AG04450 (cell line): ENCODE data around the genes HMG20B and CACTIN.

DNA sequence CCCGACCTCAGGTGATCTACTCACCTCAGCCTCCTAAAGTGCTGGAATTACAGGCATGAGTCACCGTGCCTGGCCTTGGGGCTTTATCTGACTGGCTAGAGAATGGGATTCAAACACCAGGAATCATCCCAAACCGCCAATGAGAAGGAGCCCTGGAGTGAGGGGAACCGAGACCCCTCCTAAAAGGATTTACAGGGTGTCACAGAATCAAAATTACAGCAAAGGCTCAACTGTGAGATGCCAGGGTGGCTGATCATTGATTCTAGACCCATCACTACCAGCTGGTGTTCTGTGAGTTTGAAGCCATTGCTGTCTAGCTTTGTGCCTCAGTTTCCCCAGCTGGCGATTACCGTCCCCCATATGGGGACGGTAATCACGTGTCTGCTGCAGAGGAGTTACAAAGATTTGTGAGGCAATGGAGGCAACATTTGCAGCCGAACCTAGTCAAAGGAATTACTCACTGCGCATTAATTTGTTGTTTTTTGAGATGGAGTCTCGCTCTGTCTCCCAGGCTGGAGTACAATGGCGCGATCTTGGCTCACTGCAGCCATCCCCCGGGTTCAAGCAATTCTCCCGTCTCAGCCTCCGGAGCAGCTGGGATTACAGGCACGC is 46.9 kb downstream of the NFIC start:
- CAGE, long polyA plus RNA: no peak
- RRBS: no CpG with 5 or more reads among the region's 17 CpGs

- CAGE, long polyA plus RNA: no peak
- RRBS: 91% methylated on average over 1 of the region's 5 CpGs
These were observed 49.5 kb downstream of the NFIC start for GRCh38 chr19:3415801-3416375.

DNA sequence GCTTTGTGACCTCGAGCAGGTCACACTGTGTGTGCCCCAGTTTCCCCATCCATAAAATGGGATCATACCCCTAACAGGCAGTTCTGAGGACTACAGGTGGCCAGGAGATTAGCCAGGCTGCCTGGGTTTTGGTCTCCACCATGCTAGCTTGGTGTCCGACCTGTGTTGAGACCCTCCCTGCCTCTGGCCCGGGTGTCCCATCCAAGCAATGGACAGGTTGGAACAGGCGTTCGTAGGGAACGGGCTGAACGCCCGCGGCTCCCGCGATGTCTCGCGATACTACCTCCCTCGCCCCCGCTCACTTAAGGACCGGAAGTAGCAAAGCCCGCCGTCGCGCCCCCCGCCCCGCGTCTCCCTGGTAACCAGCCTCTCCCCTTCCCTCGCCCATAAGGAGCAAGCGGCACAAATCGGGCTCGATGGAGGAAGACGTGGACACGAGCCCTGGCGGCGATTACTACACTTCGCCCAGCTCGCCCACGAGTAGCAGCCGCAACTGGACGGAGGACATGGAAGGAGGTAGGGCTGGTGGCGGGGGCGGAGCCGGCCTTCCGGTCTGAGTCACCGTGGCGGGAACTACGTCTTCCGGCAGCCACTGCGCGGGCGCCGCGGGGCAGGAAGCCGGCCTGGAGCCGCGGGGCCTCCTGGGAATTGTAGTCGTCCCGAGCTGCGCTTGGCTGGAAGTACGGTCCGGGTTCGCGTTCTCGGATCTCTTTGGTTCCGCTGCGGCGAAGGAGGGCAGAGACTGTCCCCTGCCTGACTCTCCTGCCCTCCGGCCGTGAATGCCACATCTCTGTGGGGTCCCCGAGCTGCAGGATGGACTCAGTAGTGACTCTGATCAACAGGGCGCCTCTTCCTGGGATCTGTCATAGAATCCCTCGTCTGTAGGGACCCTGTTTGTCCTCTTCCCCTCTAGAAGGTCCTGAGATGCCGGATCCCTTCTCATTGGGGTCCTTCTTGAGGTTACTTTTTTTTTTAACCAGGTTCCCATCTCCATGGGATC is 45.3 kb downstream of the SMIM24 start:
- CAGE, long polyA plus RNA: no peak
- RRBS: 3% methylated on average over 19 of the region's 69 CpGs

GRCh38 chr19:3453733-3453986 is 26.7 kb downstream of the SMIM24 start:
- CAGE, long polyA plus RNA: no peak
- RRBS: no CpG with 5 or more reads among the region's 16 CpGs

DNA sequence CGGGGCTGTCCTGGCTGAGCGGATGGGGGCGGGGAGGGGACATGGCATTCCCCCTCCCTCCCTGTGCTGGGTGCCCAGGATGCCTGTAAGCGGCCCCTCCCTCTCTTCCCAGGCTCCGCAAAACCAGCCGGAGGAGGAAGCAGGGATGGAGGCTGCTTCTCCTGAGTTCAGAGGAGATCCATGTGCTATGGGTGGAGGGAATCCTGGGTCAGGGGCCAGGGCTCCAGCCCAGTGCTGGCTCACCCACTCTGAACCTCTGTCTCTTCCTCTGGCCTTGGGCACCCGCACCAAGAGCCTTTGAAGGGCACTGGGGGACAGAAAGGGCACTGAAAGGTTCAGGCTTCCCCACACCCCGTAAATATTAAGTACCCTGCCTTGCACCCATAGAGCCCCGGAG is 22.6 kb downstream of the SMIM24 start:
- CAGE, long polyA plus RNA: no peak
- RRBS: 10% methylated on average over 1 of the region's 9 CpGs

- CAGE, long polyA plus RNA: no peak
- RRBS: 77% methylated on average over 4 of the region's 15 CpGs
These were observed 14.3 kb downstream of the SMIM24 start for GRCh38 chr19:3465727-3466663.

DNA sequence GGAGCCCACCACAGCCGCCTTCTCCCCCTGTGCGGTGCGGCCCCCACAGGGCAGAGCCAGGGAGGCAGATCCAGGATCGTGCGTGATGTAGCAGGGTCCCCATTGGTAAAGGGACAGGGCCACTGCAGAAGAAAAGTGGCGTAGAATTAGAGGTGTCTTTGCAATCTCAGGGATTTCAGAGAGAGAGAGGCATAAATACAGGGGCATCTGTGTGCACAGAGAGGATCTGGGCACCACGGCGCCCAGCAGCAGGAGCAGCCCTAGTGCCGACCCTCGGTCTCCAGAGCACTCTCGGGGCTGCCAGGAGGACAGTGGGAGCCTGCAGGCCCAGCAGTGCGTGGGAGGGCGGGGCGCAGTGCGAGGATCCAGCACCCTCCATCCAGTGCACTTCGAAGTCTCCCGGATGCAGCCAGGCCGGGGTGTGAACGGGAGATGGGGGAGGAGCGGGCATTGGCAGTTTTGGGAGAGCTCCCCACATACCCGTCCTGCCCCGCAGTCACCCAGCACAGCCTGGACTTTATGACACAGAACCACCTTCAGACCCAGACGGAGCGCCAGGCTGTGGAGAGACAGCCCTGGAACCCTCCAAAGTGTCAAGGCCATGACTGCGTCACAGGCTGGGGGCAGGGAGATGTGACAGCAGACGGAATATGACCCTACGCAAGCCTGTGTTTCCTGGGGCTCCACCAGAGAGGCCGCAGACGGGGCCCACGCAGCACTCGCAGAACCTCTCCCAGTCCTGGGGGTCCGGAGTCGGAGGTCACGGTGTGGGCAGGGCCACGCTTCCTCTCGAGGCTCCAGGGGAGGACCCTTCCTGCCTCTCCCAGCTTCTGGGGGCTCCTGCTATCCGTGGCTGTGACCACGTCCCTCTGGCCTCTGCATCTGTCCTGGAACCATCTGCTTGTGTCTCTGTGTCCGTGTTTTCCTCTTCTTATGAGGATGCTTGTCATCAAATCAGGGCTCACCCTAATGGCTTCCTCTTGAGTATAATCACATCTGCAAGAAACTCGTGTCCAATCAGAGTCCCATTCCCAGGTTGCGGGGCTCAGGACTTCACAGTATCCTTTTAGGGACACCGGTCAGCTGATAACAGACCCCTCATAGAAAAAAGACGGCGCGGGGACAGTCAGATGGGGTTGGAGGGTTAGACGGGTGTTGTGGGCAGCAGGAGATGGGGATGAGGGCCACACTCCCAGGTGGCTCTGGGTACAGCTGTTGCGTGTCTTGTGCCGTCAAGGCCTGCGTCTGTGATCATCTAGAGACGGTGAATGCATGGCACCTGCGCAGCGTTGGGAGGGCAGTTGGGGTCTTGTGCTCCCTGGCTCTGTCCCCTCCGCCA is 14.6 kb upstream of the TEKTIP1 start:
- CAGE, long polyA plus RNA: no peak
- RRBS: no CpG with 5 or more reads among the region's 53 CpGs

DNA sequence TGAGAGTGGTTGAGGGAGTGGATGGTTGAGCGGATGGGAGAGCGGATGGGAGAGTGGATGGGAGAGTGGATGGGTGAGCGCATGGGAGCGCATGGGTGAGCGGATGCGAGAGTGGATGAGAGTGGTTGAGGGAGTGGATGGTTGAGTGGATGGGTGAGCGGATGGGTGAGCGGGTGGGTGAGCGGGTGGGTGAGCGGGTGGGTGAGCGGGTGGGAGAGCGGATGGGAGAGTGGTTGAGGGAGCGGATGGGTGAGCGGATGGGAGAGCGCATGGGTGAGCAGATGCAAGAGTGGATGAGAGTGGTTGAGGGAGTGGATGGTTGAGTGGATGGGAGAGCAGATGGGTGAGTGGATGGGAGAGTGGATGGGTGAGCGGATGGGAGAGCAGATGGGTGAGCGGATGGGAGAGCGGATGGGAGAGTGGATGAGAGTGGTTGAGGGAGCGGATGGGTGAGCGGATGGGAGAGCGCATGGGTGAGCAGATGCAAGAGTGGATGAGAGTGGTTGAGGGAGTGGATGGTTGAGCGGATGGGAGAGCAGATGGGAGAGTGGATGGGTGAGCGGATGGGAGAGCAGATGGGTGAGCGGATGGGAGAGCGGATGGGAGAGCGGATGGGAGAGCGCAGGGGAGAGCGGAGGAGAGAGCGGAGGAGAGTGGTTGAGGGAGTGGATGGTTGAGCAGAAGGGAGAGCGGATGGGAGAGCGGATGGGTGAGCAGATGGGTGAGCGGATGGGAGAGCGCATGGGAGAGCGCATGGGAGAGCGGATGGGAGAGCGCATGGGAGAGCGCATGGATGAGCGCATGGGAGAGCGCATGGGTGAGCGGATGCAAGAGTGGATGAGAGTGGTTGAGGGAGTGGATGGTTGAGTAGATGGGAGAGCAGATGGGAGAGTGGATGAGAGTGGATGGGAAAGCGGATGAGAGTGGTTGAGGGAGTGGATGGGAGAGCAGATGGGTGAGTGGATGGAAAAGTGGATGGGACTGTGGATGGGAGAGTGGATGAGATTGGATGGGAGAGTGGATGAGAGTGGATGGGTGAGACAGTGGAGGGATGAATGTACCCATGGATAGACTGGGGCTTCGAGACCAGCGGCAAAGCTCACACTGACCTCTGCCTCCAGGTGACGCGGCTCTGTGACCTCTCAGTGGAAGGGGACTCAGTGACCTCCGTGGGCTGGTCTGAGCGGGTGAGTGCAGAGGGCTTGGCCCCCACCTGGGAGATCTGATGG is 8.9 kb upstream of the TEKTIP1 start:
- CAGE, long polyA plus RNA: no peak
- RRBS: no CpG with 5 or more reads among the region's 47 CpGs

DNA sequence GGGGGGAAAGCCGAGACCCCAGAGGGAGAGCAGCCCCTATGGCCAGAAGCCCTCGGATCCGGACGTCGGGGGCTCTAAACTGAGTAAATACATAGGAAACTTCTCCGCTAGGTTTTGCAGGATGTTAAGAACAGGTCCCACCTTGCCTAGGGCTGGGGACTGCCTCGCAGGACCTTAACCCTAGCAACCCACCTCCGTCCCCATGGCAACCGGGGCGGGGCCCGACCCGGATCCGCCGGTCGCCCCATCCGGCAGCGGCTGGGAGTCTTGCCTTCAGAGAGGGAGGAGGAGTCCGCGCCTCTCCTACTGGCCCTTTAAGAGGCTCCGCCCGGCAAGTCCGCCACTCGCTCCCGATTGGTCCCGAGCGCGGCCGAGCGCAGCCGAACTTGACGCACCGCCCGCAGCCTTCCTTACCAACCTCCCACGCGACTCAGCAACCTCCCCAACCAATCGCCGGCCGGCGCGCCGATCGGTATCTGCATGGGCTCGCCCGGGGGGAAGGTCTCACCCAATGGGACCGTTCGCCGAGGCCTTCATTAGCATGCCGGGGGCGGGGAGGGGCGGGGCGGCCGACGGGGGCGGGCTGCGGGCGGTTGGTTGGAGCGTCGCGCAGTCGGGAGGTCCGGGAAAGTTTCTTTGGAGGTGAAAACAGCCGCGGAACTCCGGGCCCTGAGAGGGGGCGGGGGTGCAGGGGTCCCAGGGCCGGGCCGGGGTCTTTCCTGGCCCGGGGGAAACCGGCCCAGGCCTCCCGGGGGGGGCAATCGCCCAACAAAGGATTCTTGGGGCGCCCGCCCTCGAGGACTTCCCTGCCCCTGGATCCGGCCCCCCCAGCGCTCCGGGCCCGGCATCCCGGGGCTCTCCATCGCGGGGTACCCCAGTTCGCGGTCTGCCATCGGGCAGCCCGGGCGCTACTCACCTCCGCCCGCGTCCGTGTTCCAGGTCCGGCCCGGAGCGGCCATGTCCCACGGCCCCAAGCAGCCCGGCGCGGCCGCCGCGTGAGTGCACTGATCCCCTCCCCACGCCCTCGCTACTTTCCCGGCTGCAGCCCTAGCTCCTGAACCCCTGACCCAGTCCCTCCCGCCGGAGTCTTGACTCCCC is at the start of gene HMG20B:
TSS of gene HMG20B (plus strand) at position 592 of the 1,098 bp plus-strand sequence.
- CAGE, long polyA plus RNA: start-site peak on the plus strand centred at position 609 of the sequence, 35 bp wide, 794 and 590 reads in 2 replicates
- RRBS: 2% methylated on average over 53 of the region's 105 CpGs

GRCh38 chr19:3626563-3627363 is at the start of gene CACTIN:
Gene CACTIN, minus strand, starts transcription at chr19:3626790.
- CAGE, long polyA plus RNA: start-site peak on the minus strand at chr19:3626760-3626770, 54 and 31 reads in 2 replicates
- RRBS: 2% methylated on average over 22 of the region's 72 CpGs

- CAGE, long polyA plus RNA: no peak
- RRBS: no CpG with 5 or more reads among the region's 26 CpGs
These were observed 17.5 kb upstream of the CACTIN start for GRCh38 chr19:3644006-3644575.

DNA sequence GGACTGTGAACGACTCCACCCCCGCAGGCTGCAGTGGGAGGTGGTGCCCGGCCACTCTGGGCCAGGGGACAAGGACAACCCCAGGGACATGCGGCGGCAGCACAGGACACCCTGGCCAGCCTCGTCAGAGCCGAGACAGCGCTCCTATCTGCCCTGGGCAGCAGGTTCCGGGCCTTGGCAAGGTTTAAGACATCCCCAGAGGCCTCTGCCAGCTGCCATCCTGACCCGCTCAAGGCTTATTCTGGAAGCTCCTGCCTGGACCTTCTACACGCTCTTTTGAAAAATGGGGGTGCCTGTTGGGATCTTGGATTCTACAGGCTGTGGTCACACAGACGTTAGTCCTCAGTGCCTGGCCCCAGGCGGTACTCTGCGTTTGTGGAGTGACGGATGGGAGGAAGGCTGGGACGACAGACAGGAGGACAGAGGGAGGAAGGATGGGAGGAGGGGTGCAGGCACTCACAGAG is 19.9 kb upstream of the CACTIN start:
- CAGE, long polyA plus RNA: no peak
- RRBS: no CpG with 5 or more reads among the region's 16 CpGs

DNA sequence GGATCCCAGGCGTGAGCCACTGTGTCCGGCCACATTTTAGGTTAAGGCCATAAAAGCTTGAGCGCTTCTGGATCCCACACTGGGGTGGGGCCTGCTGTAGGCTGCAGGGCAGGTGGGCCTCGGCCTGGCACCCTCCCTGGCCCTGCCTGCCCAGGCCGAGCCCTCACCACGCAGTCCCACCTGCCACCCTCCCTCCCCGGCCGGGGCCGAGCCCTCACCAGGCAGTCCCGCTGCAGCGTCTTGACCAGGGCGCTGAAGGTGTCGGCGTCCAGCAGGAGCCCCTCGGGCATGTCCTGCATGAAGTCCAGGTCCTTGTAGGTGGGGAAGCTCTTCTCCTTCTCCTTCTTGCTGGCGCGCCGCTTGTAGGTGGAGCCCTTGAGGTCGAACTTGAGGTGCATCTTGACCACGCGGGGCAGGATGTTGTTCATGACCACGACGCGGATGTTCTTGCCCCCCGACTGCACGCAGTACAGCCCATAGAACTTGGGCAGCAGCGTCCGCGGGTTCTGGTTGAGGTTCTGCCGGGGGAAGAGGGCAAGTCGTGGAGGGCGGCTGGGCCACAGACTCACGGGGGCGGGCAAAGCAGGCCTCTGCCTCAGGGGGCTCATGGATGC is 26.6 kb upstream of the CACTIN start:
- CAGE, long polyA plus RNA: no peak
- RRBS: no CpG with 5 or more reads among the region's 34 CpGs

- CAGE, long polyA plus RNA: no peak
- RRBS: no CpG with 5 or more reads among the region's 17 CpGs
These were observed 17.5 kb downstream of the PIP5K1C start for GRCh38 chr19:3682608-3683389.

GRCh38 chr19:3721414-3722029 is 13.3 kb downstream of the TJP3 start:
- CAGE, long polyA plus RNA: no peak
- RRBS: 11% methylated on average over 5 of the region's 36 CpGs

GRCh38 chr19:3881435-3882204 is 1.1 kb downstream of the ATCAY start:
- CAGE, long polyA plus RNA: no peak
- RRBS: no CpG with 5 or more reads among the region's 25 CpGs

DNA sequence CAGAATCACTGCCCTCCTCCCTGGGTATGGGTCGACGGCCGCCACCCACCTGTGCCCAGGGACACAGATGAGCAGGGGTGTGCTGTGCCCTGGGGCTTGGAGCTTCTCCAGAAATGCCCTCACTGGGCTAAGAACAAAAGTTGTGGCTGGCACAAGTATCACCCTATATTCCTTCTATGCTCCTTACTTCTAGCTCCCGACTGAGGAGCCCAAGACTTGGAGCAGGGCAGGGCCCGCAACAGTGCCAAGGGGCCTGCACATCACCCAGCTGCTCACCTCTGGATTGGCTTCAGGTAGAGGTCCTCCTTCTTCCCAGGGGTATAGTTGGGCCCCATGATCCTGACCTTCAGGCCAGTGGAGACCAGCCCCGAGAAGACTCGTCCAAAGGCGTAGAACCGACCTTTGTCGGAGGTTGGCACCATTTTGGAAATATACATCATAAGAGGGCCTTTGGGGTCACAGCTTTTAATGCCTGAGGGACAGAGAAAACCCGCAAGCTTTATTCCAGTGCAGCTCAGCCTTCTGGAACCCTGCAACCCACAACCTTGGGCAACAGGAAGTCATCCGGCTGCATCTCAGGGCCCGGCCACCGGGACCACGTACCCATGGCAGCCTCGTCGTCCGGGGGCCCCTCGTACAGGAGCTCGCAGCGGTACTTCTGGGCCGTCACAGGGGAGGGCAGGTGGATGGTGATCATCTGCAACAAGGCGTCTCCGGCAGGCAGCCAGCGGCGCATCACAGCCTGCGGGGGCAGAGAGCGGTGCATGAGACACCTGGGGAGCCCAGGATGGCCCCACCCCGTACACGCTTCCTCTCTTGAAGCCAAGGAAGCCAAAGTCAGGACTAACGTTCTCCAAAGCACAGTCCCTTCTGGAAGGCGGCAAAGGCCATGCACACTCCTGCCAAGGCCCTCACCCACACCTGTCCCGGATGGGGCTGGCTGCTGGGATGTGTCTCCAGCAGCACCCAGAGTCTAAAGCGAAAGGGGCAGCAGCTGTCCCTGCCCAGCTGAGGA is 4.7 kb downstream of the EEF2 start:
- CAGE, long polyA plus RNA: no peak
- RRBS: 92% methylated on average over 6 of the region's 34 CpGs

- CAGE, long polyA plus RNA: no peak
- RRBS: 94% methylated on average over 14 of the region's 34 CpGs
These were observed 25.3 kb downstream of the PIAS4 start for GRCh38 chr19:4032816-4033300.

GRCh38 chr19:4047493-4048084 is 19.1 kb downstream of the ZBTB7A start:
- CAGE, long polyA plus RNA: no peak
- RRBS: 83% methylated on average over 9 of the region's 52 CpGs

DNA sequence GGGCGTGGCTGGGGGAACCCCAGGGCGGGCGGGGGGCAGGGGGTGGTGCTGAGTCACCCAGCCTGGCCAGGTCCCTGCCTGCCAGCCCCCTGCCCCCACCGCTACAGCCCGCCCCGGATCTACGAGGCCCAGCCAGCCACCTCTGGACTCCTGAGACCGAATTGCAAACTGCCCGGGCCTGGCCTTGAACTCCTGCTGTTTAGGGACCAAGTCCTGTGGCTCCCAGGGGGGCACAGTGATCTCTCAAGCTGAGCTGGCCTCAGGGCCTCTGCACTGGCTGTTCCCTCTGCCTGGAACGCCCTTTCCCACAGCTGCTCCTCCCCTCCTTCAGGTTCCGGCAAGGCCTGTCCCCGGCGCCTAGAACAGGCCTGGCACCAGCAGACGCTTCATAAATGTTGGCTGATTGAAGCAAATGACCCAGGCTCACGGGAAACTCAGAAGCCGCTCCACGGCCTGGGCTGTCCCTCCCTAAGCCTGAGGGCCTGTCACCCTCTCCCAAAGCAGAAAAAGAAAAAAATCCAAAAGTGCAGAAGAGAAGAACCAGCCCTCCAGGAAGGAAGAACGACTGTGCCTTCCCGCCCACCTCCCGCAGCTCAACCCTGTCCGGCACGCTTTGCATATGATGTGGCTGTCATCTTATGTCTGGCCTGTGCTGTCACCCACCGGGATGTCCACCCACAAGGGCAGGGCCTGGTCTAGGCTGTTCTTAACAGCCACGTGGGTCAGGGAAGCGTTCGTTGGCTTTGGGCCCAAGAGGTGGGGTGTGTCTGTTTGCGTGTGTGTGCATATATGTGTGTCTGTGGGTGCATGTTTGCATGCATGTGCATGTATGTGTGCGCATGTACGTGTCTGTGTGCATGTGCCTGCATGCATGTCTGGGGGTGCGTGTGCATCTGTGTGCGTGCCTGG is 13.9 kb downstream of the ZBTB7A start:
- CAGE, long polyA plus RNA: no peak
- RRBS: 66% methylated on average over 5 of the region's 31 CpGs